Metastatic Lung Carcinoma in the Adrenal Gland (tissue), 1 donor: ENCODE measurements around a stretch of chr22.

DNA sequence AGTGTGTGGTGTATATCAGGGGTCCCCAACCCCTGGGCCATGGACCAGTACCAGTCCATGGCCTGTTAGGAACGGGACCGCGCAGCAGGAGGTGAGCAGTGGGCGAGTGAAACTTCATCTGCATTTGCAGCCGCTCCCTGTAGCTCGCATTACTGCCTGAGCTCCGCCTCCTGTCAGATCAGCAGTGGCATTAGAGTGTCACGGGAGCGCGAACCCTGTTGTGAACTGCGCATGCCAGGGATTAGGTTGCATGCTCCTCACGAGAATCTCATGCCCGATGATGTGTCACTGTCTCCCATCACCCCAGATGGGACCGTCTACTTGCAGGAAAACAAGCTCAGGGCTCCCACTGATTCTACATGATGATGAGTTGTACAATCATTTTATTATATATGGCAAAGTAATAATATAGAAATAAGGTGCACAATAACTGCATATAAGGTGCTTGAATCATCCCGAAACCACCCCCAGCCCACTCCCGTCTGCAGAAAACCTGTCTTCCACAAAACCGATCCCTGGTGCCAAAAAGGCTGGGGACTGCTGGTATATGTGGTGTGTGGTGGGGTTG, 6.0 kb downstream of the UPK3A start:
- PRO-cap: no peak

GRCh38 chr22:45319066-45319905, 9.6 kb downstream of the FAM118A start:
- PRO-cap: no peak

- PRO-cap: no peak
Observed at GRCh38 chr22:45503087-45503667, 494 bp downstream of the FBLN1 start.

GRCh38 chr22:45546897-45547484, 44.3 kb downstream of the FBLN1 start:
- PRO-cap: no peak

- PRO-cap: no peak
Observed at GRCh38 chr22:45576750-45577317, 74.2 kb downstream of the FBLN1 start.

DNA sequence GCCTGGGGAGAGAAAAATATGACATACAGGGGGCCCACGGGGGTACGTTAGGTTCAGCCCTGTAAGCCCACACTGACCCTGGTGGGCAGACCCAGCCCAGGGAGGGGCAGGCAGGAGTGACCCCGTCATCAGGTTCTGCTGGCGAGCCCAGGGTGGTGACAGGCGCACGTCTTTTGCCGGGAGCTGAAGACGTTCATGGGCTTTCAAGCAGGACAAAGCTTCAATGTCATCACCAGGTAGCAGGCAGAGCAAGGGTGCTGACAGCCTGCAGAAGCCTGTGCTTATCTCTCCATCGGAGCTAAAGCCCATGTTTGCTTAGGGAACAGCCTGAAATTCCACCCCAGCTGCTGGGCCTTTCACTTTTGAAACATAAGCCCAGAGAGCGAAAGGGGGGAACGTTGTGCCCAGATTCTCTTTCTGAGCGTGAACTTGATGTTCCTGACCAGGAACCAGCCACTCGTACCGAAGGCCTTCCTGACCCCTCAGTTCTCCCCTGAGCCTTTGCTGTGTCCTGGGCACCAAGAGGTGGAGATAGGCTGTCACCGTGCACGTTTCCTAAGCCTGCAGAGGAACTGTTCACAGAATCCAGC, 74.0 kb upstream of the ATXN10 start:
- PRO-cap: no peak

- PRO-cap: bidirectional peak, plus-strand start at chr22:45626599, minus-strand start at chr22:45626455
Observed at GRCh38 chr22:45626187-45626764, 45.4 kb upstream of the ATXN10 start.

GRCh38 chr22:45785297-45786117, 113.9 kb downstream of the ATXN10 start:
- PRO-cap: no peak

GRCh38 chr22:45859173-45860240, 117.5 kb downstream of the WNT7B start:
- PRO-cap: no peak

- PRO-cap: no peak
Observed at GRCh38 chr22:45906015-45906411, 70.9 kb downstream of the WNT7B start.

DNA sequence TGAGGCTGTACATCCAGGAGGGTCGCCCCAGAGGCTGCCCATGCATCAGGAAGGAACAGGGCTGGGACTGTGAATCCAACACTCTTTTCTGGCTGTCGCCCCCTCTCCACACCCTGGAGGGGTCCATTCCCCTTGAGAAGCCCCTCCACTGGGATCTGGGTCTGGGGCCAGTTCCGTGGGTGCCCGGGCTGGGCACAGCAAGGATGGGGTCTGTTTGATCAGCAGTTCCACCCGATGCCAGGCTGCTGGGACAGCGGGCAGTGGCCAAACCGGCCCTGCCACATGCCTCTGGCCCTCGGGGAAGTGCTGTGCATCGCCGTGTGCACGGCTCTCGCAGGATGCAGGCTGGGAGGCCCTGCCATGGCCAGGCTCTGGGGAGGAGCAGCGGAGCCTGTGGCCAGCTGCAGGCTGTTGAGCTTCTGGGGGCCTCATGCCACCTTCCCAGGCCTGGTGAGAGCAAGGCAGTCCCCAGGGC, 57.5 kb downstream of the WNT7B start:
- PRO-cap: no peak

DNA sequence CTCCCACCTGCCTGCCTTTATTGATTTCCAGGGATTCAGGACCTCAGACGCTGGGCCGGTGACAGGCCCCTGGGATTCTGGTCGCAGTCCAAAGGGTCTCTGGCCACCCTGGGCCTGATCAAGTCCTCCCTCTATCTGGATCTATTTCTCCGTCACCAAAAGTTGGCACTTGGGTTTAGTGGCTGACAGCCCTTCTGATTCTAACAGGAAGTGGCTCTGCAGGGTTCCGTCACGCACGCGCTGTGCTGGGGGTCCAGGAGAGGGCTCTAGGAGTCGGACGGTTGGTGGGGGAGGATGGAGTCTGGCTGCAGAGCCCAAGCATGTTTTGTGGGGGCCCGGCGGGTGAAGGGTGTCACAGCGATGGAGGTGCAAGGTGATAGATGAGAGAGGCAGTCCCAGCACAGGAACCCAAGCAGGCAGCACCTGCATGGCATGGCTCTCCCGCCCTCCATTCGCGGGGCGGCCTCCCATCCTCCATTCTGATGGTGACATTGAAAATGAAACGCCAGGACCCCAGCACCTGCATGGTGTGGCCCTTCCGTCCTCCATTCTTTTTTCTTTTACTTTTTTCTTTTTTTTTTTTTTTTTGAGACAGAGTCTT, 27.6 kb upstream of the WNT7B start:
- PRO-cap: no peak

DNA sequence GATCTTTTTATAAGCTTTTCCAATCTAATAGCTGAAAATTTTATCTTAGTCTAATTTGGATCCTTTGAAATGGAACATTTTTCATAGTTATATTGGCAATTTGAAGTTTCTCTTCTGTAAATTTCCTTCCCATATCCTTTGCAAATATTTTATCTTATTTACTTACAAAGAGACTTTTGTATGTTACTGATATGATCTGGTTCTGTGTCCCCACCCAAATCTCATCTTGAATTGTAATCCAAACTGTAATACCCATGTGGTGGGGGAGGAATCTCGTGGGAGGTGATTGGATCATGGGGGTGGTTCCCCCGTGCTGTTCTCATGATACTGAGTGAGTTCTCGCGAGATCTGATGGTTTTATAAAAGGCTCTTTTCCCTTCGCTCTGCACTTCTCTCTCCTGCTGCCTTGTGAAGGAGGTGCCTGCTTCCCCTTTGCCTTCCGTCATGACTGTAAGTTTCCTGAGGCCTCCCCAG, 42.3 kb upstream of the WNT7B start:
- PRO-cap: no peak

GRCh38 chr22:46036799-46037004, 59.7 kb upstream of the WNT7B start:
- PRO-cap: unidirectional peak, minus-strand start at chr22:46036887

GRCh38 chr22:46043726-46044262, 66.8 kb upstream of the WNT7B start:
- PRO-cap: no peak

GRCh38 chr22:46044263-46044453, 67.2 kb upstream of the WNT7B start:
- PRO-cap: no peak

GRCh38 chr22:46062696-46063863, 86.1 kb upstream of the WNT7B start:
- PRO-cap: no peak

DNA sequence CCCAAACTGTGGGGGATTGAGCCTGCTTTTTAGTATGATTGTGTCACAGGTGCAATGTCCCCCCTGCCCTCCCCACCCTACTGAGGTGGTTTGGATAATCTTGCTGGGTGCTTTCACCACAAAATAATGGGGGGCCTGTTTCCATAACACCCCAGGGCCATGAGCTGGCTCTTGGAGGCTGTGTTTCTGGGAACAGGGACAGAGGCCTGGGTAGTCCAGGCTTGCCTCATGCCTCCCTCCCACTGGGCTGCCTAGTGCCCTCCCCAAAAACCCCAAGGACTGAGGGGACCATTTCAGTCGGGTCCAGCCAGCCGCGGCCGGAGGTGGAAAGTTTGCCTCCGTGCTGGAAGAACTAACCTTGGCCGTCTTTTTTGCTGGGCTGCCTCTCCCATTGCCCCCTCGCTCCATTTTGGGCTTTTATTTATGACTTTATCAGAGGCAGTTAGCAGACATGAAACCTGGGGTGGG, 76.8 kb upstream of the PPARA start:
- PRO-cap: unidirectional peak, plus-strand start at position 296 of the sequence

DNA sequence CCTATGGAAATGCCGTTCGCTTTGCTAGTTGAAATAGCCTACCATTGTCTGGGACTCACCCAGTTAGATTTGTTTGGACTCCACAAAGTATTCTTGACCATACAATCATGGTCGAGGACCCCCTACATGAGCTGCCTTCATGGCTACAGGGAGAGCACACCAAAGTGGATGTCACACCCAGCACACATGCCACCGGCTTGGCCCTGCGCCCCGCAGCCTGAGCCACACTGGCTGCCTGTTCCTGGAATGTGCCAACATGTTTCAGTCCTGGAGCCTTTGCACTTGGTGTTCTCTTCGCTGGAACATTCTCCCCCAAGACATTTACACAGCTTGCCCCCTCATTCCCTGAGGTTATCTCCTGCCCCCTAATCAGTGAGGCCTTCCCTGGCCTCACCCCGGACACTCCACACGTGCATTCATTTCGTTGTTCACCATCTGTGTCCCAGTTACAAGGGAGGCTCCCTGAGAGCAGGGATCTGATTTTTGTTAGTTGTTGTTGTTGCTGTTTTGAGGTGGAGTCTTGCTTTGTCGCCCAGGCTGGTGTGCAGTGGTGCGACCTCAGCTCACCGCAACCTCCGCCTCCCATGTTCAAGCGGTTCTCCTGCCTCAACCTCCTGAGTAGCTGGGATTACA, 46.0 kb downstream of the PPARA start:
- PRO-cap: no peak

DNA sequence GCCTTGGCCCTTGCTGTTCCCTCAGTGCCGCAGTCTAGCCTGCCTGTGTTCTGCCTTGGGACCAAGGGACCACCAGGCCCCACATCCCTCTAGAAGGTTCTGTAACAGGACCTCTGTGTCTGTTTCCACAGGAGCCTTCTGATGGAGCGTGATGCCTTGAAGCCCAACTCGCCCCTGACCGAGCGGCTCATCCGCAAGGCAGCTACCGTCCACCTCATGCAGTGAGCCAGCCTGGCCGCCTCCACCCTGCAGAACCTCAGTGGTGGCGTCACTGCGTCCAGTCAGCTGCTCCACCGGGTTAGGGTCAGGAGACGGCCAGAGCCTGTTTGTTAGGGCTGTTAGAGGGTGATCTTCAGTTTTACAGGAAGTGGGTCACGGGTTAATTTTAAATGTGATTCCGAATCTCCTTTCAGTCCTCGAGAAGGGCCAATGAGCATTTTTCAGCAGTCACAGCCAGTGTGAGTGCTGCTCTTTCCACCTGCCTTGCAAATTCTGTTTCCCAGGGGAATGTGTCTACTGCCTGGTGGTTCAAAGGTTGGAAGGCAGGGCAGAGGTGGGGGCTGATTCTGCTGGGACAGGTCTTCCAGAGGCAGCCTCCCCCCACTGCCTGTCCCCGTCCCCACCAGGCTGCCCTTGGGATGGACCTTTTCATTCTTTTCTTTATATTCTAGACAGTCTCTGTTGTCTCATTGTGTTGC, 3.9 kb upstream of the GTSE1 start:
- PRO-cap: unidirectional peak, minus-strand start at position 256 of the sequence